CMK (cell line): ENCODE measurements around a stretch of chr14.

GRCh38 chr14:60304479-60304843, 55.4 kb downstream of the PPM1A start:
- RRBS = no CpG with 5 or more reads among the region's 7 CpGs

DNA sequence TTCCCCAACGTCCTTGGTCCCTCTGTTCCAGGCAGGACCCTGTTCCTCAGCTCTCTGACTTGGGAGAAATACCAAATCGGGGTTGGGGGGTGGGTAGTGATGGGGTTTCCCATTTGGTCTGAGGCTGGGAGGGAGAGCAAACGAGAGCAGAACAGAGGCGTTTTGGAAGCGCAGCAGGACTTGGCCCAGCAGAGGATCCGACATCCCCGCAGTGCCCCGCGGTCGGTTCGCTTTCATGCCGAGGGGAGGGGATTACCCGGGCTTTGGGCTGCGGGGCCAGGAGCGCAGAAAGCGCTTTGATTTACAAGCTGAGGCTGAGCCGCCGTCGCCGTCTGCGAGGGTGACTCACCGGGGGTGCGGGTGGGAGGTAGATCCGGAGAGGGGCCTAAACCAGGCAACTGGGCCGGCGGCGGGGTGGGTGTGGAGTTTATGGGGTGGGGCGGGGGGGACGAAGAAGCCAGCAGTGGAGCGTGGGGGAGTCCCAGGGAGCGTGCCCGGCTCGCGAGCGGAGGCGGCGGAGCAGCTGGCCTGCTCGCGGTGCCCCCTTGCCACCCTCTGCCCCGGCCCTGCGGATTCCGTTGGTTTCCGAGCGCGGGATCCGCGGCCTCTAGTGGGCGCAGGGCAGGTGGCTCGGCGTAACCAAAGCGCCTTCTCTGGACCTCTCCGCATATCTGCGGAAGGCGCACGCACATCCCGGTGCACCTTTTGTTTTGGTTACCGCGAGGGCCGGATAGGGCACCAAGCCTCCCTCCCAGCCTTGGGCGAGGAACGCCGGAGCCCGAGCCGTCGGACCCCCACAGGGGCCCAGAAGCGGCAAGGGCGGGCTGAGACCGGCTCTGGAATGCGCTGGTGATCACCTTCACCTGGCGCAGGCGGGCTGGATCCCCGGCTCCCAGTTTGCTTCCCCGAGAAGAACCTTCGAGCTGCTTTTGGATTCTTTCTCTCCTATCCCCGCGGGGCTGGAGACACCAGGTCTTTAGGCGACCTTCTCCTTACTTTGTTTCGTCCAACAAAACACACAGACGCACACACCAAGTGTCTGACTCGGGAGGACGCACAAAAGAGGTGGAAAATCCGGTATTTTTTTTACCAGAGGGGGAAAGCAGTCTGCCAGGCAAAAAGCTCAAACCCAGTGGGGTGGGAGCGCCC, 2.6 kb downstream of the SIX4 start:
- RRBS = 97% methylated on average over 33 of the region's 83 CpGs

- RRBS = 3% methylated on average over 24 of the region's 99 CpGs
Observed at GRCh38 chr14:60722872-60723974, 928 bp downstream of the SIX4 start.

GRCh38 chr14:60982031-60982426, 984 bp downstream of the SLC38A6 start:
- RRBS = no CpG with 5 or more reads among the region's 1 CpG

GRCh38 chr14:61103146-61104478, 122.6 kb downstream of the SLC38A6 start:
- RRBS = no CpG with 5 or more reads among the region's 18 CpGs

GRCh38 chr14:61435090-61435539, 113.7 kb downstream of the PRKCH start:
- RRBS = no CpG with 5 or more reads among the region's 8 CpGs

- RRBS = no CpG with 5 or more reads among the region's 2 CpGs
Observed at GRCh38 chr14:61448206-61448712, 126.9 kb downstream of the PRKCH start.

GRCh38 chr14:61451464-61451899, 130.1 kb downstream of the PRKCH start:
- RRBS = no CpG with 5 or more reads among the region's 2 CpGs

DNA sequence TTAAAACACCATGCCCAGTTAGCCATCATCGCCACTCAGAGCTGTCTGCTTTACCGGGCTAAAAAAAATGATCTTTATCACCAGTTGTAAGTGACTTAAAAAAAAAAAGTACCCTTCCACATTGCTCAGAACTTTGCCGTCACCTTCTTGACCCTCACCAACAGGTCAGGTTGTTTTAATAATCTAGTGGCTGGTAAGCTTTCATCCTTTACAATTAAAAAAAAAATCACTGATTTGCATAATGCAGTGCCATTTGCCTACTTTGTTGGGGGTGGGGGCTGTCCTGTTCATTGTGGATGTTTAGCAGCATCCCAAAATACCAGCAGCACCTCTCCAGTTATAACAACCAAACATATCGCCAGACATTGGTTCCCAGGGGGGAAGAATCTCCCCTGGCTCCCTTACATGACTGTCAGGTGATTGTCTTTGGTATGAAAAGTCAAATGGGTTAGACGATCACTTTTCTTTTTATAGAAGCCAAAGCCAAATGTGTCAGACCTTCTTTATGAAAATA, 150.1 kb downstream of the PRKCH start:
- RRBS = no CpG with 5 or more reads among the region's 5 CpGs

DNA sequence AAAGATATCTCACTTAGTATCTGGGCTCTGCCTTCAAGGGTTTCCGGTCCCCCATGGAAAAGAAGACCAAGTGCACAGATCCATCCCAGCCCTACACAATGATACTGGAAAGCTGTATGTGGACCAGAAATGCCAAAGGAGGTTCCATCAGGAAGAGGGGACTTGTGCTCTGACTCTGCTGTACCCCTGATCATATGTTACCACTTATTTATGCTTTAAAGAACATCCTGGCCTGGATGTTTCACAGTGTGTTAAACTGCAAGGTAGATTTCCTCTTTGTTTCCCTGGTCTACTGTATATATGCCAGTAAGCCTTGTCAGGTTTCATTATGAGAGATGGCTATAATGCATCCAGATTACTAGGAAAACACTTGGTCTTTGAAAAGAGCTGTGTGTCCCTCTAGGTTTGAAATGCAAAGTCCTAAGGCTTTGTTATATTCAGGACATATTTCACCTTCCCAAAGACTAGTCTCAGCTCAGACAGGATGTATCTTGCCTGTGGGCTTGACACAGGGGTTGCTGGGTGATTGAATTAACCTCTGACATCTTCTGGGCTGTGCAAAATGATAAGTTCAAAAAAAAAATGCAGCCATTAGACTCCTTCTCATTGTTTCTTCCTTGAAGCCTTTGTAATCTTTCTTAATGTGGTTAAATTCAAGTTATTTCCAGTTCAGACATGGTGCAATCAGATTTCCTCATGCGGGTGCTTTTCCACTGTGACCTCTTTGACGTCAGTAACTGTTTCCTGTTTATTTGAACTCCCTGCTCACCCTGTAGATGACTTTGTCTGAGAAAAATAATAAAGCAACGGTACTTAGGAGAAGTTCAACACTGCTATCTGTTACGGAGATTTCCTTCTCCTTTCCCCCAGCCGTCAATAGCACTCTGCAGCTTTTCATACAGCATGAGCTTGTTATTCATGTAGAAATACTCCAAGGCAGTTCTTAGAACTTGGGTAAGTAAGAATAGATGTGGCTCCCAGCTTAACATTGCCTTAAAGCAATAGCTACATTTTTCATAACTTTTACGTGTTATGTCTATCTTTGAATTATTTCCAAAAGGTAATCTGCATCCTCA, 155.3 kb downstream of the PRKCH start:
- RRBS = no CpG with 5 or more reads among the region's 7 CpGs

- RRBS = no CpG with 5 or more reads among the region's 10 CpGs
Observed at GRCh38 chr14:61491431-61492616, 170.4 kb downstream of the PRKCH start.

- RRBS = no CpG with 5 or more reads among the region's 1 CpG
Observed at GRCh38 chr14:61669186-61669543, 26.1 kb upstream of the HIF1A start.

DNA sequence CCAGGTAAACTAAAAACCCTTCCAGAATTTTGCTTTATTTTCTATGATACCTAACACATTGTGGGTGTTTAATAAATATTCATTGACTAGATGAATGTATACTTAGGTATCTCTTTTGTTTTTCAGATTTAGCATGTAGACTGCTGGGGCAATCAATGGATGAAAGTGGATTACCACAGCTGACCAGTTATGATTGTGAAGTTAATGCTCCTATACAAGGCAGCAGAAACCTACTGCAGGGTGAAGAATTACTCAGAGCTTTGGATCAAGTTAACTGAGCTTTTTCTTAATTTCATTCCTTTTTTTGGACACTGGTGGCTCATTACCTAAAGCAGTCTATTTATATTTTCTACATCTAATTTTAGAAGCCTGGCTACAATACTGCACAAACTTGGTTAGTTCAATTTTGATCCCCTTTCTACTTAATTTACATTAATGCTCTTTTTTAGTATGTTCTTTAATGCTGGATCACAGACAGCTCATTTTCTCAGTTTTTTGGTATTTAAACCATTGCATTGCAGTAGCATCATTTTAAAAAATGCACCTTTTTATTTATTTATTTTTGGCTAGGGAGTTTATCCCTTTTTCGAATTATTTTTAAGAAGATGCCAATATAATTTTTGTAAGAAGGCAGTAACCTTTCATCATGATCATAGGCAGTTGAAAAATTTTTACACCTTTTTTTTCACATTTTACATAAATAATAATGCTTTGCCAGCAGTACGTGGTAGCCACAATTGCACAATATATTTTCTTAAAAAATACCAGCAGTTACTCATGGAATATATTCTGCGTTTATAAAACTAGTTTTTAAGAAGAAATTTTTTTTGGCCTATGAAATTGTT, 15.2 kb upstream of the SNAPC1 start:
- RRBS = no CpG with 5 or more reads among the region's 3 CpGs

GRCh38 chr14:61864267-61865255, 52.1 kb downstream of the SYT16 start:
- RRBS = 96% methylated on average over 15 of the region's 59 CpGs

DNA sequence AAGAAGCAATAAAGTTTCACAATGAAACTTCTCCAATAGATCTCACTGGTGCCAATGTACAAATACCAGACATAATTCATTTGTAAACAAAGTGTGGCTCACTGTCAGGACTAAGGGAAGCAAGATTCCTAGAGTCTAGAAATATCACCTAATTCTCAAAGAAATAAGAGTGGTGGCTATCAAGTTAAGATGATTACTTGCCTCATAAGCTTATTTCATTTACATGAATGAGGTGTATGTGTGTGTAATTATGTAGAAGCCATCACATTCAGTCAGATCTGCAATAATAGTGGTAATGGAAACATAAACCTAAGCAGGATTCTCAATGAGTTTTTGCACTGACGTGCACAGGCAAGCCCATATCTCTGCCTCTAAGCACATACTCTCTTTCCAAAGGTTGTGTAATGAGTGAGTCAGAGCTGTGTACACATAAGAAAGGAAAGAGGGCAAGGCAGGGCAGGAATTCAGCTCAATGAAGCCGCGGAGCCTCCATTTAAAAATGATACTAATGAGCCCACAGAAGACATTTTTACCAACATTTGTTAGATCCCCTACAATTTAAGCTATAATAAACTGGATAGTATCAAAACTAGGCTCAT, 353.2 kb downstream of the KCNH5 start:
- RRBS = no CpG with 5 or more reads among the region's 3 CpGs

GRCh38 chr14:63424008-63424478, 105.3 kb upstream of the GPHB5 start:
- RRBS = no CpG with 5 or more reads among the region's 6 CpGs

GRCh38 chr14:64060602-64061099, 207.8 kb downstream of the SYNE2 start:
- RRBS = no CpG with 5 or more reads among the region's 5 CpGs

DNA sequence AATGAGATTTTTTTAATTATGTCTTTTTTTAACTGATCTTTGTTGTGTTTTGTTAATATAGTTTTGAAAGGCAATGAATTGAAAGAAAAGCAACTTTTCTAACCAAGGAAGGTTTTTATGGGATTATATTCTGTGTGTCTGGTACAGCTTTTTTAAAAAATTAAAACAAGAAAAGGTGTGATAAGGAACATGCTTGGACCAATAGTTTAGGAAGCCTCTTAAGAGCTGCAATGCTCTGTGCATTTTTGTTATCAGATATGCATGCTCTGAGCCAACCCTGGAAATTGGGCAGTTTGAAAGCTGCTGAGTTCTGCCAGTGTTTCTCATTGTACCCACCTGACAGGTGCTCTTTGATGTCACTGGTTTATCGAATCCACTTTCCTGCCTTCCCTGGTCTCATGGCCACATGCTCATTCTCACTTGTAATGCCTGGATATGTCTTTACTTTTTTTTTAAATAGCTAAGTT, 90.9 kb downstream of the ESR2 start:
- RRBS = no CpG with 5 or more reads among the region's 1 CpG

DNA sequence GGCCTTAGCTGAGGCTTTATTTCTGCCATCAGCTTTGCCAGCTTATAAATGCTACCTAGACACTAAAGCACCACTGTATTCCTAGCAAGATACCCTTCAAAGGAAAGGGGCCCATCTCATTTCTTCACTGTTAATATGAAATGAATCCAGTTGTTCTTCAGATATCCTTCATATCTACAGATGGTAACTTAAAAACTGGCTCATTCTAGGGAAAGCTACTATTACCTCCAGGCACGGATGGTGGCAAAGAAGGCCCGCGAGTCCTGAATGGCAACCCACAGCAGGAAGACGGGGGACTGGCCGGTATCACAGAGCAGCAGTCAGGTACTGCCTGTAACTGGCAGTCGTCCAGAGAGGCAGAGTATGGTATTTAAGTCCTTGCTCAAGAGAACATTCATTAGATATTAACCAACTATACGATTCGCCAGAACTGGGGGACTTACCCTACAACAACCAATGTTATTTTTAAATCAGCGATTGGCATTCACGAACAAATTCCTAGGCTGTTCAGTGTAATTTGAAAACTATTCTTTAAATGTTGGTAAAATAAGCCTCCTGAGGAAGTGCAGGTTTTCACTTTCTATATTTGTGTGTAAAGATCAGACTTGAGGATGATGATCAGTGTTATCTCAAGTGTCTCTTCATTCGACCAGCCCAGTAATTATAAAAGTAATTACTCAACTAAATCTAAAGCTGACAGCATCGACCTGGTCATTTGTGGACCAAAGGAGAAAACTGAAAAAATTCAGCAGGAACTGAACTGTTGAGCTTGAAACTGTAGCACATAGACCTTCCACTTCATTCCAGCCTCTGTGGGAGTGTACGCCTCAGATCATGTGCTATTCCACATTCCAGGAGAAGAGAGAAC, 75.7 kb downstream of the ESR2 start:
- RRBS = no CpG with 5 or more reads among the region's 13 CpGs